Temporal lobe (tissue), 2 donors: ENCODE data around the gene AQP9.

DNA sequence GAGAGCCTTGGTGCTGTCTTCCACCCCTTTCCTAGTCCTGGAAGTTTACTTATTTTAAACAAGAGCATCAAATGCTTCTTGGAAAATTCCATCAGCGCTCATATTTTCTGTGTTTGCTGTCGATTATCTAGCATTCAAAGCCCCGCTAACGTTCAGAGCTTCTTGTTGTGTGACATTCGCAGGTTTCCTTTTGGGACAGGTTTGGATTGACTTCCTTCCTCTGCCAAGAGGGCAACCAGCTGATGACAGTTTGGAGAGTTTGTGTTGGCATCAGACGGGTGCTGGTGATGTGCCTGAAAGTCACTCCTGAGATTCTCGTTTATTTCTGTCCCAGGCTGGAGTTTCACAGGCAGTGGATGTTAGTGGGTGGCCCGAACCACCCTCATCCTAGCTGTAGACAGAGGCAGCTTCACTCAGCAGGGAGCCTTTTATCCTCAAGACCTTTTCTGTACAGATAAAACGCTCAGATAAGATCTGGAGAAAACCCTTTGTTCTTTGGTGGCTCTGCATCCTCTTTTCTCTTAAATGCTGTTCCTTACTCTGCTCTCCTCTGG, 35.6 kb downstream of the CGNL1 start:
- RAMPAGE, long total RNA, result no peak

- RAMPAGE, long total RNA, result no peak
These were observed 77.4 kb downstream of the CGNL1 start for GRCh38 chr15:57453613-57454245.

- RAMPAGE, long total RNA, result no peak
These were observed 100.4 kb downstream of the CGNL1 start for GRCh38 chr15:57476726-57477089.

- RAMPAGE, long total RNA, result no peak
These were observed 101.6 kb downstream of the CGNL1 start for GRCh38 chr15:57477563-57478637.

GRCh38 chr15:57505833-57506593, 85.7 kb upstream of the MYZAP start:
- RAMPAGE, long total RNA, result no peak

GRCh38 chr15:57562146-57562614, 29.5 kb upstream of the MYZAP start:
- RAMPAGE, long total RNA, result no peak

DNA sequence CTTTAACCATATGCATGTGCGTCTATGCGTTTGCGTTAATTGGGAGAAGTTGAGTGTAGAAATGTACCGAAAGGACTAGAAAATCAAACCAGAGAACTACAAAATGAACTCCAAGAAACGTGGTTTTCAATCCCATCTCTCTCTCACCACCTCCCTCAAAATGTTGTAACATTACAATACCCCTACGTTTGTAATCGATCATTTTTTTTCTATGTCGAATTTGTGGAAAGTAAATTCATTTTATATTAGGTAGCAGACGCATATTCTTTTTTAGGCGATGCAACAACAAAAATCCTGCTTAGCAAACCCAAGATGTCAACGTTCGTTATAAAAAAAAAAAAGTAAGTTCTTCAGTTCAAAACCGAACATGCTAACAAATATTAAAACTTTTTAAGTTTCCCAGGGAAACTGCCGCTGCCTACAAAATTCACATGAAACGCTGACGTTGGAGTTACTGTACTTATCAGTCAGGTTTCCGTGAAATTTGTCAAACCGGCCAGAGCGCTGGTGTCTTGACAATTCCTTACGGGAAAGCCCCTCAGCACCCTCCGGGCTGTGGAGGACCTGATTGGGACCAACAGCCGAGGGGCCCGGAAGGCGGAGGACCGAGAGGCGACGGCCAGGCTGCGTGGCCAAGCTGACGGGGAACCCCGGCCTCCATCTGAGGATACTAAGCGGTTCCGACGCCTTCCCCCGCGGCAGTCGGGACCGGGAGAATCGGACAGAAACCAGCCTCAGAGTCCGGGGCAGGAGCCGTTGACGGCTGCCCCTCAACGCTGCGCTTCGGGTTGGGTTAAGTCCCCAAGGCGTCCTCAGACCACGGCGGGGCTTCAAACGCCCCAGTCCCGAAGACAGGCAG, 752 bp downstream of the ALDH1A2 start:
- RAMPAGE, long total RNA, result no peak

- RAMPAGE, long total RNA, result no peak
These were observed at the start of gene AQP9 for GRCh38 chr15:58138014-58138736. TSS of gene AQP9 (plus strand) at chr15:58138381.

GRCh38 chr15:58241829-58242401, 103.7 kb downstream of the AQP9 start:
- RAMPAGE, long total RNA, result no peak

GRCh38 chr15:58386101-58386438, 45.7 kb upstream of the LIPC start:
- RAMPAGE, long total RNA, result no peak

DNA sequence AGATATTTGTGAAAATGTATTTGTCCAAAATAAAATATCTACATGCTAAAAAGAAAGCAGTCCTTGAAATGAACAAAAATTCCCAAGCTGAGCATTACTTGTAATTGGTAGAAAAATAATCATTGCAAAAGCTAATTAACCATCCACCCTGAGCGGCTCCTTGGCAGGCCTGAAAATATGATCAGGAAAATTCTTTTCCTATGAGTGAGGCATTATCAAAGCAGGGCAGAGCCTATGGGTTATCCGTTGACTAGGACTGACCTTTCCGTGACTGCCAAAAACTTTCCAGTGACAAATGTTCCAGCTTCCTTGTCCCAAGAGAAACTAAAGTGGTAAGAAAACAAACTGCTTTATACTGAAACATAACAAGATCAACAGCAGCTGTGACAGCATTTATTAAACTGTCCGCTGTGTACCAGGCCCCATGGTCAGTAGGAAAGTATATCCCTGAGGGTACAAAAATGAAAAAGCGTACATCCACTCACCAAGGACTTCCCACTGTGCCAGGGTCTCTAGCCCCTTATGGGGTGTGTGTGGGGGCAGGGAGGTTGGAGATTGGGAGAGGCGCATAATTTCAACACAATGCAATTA, 8.4 kb downstream of the LIPC start:
- RAMPAGE, long total RNA, result no peak

GRCh38 chr15:58472709-58473678, 41.2 kb downstream of the LIPC start:
- RAMPAGE, long total RNA, result no peak

- RAMPAGE, long total RNA, result no peak
These were observed 74.4 kb downstream of the LIPC start for GRCh38 chr15:58506027-58506669.

DNA sequence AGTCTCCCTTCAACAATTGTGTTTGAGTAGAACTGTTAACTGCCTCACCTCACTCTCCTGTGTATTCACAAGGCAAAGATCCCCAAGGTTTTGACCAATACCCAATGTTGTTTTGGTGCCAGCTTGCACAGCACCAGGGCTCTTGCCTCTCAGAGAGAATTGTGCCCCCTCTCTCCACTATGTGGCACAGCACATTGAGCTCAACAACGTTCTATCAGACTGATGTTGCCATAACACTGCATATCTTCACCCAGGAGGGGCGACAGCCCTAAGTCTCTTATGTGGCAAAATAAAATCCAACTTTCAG, 85.3 kb downstream of the LIPC start:
- RAMPAGE, long total RNA, result no peak

GRCh38 chr15:58517449-58518552, 86.0 kb downstream of the LIPC start:
- RAMPAGE, long total RNA, result no peak

GRCh38 chr15:58552520-58553253, 120.9 kb downstream of the LIPC start:
- RAMPAGE, long total RNA, result no peak

- RAMPAGE, long total RNA, result no peak
These were observed 1.5 kb downstream of the ADAM10 start for GRCh38 chr15:58748140-58748366.

DNA sequence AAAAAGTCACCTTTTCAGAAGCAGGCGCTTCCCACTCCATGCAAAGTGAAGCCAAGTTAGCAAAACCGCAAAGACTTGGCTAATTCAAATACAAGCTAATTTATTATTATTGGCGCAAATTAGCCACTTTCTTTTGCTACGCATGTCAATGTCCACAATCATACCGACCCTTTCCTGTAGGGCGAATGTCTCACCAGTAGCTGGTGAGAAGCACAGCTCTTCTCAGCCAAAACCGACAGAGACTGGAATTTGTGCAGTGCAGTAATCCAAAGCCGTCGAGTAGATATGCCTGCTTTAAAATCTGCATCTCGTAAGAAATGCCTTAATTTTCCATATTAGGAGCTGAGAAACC, 657 bp upstream of the MINDY2 start:
- RAMPAGE, long total RNA, result no peak

GRCh38 chr15:58772217-58772357, 985 bp downstream of the MINDY2 start:
- RAMPAGE, long total RNA, result no peak

GRCh38 chr15:58864535-58865446, 68.7 kb downstream of the SLTM start:
- RAMPAGE, long total RNA, result no peak